Measurements from ENCODE around the gene MYCBPAP.

DNA sequence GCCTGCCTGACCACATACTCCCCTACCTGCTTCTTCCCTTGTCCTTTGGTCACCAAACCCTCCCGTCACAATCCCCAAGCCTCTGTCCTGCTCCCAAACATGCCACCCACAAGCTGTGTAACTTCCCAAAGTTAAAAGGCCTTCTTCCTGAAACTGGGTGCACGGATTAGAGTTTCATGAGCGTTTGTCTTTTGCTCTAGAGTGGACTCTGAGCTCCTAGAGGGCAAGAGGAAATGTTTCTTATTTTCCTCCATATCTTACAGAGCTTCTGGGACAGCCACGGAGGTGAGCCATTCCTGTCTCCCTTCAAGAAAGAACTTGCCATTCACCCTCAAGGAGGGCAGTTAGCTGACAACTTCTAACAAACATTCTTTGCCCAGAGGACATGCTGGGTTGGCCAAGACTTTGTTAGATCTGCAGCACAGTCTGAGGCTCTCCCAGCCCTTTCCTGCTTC, 2.7 kb upstream of the MYCBPAP start:
- RRBS: no CpG with 5 or more reads among the region's 4 CpGs

DNA sequence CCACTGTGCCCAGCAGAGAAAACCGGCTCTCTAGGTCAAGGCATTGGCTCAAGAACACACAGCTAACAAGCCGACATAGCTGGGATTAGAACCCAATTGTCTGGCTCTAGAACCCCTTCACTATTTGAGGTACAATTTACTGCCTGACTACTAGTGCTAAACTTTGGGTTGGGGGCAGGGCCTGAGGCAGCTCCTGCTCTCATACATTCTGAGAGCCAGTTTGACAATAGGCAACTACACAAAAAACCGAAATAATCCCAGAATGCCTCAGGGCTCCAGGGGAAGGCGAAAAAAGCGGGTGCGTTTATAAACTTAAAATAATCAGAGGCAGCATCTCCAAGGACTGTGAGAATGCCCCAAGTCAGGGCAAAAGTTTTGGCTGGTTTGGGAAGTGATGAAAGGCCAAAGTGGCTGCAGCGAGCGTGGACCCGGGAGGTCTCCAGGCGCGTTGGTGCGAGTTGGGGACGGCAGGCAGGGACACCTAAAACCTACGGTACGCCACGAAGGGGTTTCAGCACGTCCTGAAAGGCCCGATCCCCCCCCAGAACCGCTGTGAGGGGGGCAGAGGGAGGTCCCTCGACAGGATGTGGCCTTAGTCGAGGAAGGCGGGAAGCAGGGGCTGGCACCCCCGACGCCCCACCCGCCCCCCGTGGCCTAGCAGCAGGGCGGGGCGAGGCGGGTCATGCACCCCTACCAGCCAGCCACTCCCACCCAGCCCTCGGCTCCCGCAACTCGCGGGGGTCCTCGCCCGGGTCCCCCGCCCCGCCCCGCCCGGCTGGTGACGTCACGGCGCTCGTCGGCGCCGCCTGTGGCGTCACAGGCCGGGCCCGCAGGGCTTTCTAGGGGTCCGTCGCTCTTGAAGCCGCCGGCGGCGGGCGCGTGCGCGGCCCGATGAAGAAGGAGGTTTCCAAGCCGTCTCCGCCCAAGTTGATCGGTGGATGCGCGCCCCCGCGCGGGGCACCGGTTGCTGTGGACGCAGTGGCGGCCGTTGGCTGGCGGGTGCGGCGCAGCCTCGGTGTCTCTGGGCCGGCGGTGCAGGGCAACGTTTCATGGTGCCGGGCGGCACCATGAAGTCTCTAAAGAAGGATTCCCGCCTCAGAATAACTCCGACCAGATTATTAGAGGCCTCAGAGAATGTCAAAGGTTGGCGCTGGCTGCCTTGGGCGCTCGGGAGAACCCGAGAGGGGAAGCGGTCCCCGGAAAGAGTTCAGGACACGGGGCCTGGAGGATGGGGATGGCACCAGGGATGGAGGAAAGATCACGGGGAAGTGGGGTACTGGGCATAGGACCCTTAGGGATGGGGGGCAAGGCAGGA, at the start of gene MYCBPAP:
Gene MYCBPAP (plus strand): TSS at position 832 of the 1,315 bp plus-strand sequence.
- RRBS: 4% methylated on average over 24 of the region's 91 CpGs

DNA sequence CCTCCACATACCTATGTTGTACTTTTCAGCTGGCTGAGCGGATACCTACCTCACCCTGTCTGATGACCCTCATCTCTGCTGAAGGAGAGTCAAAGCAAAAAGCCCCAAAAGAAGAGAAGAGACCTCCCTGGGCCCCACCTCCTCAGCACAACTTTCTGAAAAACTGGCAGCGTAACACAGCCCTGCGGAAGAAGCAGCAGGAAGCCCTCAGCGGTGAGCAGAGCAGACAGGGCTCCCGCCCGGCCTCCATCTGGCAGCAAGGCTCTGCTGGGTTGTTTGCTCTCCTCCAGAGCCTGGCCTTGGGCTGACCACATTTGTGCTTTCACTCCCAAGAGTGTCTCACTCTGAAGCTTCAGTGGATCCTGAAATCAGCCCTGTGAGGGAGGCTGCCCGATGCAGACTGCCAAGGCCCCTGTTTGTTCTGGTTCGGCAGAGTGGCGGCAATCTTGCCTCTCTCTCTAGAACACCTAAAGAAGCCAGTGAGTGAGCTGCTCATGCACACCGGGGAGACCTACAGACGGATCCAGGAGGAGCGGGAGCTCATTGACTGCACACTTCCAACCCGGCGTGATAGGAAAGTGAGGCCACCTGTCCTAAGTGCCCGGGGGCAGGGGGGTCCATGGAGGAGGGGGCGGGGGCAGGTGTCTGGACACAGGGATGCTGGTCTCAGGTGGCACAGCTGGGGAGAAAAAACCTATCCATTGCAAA, 10.4 kb downstream of the MYCBPAP start:
- RRBS: 62% methylated on average over 5 of the region's 16 CpGs

- RRBS: 49% methylated on average over 11 of the region's 25 CpGs
These were observed 8.6 kb upstream of the ABCC3 start for GRCh38 chr17:50625936-50626700.

- RRBS: 83% methylated on average over 1 of the region's 14 CpGs
These were observed 1.2 kb downstream of the ABCC3 start for GRCh38 chr17:50635432-50636734.

GRCh38 chr17:50640810-50641282, 6.2 kb downstream of the ABCC3 start:
- RRBS: no CpG with 5 or more reads among the region's 7 CpGs

GRCh38 chr17:50768073-50768824, 931 bp upstream of the ANKRD40CL start:
- RRBS: no CpG with 5 or more reads among the region's 11 CpGs

DNA sequence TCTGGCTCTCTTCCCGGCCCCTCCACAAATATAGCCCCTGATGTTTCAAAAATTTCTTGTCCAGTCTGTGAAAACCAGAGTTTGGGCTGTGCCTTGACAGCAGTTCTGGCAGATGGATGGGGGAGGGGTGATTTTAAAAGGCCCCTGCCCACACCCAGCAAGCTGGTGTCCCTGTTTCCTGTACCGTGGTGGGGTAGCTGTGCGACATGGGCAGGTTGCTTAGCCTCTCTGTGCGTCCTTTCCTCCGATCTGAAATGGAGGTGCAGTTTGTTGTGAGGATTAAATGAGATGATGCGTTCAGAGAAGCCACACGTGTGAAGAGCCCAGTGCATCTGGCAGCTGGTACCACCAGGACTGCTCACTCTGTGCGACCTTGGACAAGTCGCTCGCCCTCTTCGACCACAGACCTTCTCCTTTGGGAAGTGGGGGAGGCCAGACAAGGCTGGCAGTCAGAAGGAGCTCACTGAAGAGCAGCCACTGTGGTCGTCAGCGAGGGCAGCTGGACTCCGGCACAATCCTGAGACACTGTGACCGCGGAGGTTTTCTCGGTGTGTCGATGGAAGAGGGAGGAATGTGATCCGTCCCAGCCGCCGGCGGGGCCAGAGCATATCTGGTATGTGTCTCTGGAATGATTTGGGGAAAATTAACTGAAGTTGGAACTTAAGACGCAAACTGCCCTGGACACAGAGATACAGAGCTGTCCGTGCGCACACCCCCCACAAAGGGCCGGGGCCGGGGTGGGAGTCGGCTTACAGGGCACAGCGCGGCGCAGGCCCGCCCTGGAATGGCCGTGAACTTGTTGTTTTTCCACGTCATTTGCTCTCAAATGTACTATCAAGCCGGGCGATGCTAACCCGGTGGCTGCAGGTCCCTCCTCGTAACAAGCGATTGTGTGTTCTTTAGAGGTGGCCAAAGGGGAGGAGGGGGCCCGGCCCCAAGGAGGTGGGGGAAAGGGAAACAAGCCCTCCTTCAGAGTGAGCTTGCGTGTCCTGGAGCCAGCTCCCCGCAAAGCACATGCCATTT, 655 bp upstream of the WFIKKN2 start:
- RRBS: 71% methylated on average over 15 of the region's 42 CpGs

- RRBS: no CpG with 5 or more reads among the region's 8 CpGs
These were observed 5.1 kb downstream of the TOB1 start for GRCh38 chr17:50860804-50861698.

DNA sequence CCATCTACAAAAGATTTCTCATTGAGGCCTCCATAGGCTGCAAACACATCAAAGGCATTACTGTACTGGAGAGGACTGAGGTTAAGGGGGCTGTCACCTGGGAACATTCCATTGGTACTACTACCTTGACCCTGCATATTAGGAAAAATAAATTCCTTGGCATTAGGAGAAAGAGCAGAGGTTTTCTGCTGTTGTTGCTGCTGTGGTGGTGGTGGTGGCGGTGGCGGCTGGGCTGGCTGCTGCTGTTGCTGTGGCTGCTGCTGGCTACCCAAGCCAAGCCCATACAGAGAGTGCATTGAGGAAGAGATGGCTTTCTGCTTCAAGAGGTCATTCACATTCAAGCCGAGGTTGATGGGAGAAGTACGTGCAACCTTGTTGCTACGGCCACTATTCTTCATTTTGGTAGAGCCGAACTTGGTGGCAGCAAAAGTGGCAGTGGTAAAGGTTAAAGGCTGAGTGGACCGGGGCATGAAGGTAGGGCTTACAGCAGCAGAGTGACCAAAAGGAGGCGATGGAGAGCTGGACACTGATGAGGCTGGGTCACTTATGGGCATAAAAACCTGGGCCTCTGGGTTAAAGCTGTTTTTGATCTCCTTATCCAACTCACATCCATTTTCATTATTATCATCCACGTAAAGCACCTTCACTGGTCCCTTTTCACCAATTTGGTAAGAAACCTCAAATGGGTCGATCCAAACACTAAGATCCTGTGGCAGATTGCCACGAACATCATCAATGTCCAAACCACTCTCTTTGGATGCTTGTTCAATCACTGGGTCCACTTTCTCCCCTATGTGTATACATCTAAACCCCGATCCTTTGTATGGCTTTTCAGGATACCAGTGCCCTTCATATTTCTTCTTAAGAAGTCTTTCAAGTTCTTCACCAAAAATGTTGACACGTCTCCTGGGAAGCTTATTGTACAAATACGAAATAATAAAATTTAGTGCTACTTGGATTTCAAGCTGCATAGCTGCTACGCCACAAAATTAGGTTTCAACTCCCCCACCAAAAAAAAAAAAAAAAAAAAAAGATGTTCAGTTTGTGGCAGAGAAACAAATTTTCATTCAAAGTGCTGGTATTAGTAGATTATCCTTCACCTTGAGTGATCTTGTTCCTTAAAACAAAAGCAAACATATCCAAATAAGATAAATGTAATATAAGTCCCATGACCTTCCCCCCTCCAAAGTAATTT, 2.7 kb downstream of the TOB1 start:
- RRBS: no CpG with 5 or more reads among the region's 15 CpGs

DNA sequence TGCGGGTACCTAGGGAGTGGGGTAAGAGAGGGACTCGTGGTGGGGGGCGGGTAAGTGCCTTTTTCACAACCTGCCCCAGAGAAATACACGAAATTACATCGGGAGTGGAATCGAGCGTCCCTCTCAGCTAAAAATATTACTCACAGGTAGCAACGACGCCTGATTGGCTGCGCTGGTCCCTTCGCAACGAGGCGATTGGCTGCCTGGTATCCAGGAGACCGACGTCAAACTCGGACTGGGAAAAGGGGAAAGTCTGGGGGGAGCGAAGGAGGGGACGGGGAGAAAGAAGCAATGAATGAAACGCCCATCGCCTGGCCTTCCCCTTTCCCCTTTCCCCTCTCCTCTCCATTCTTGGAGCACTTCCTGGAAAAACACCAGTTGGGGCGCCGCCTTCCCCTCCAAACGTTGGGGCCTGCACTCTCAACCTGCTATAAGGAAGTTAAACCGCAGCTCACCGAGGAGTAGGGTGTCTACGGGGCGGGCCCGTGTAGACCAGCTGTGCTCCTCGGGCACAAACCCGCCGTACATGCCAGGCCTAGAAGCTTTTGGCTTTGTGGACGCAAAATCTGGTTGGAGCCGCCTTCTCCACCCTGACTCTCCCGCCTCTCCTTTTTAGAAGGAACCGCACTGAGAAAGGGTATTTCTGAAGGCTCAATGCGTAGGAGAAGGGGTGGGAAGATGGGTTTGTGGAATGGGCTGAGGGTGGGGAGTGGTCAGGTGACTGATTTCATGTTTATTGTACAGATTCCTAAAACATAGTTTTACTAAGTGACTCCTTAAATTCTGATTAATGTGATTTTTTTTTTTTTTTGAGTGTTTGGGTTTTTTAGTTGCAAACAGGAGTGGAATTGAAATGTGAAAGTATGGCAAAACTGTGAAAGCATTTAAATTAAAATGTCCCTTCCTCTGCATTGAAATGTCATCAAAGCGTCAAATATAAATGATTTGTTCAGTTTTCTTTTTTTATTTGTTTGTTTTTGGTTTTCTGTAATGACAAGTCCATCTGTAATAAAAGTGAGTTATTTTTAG, 1.5 kb upstream of the TOB1 start:
- RRBS: no CpG with 5 or more reads among the region's 37 CpGs

DNA sequence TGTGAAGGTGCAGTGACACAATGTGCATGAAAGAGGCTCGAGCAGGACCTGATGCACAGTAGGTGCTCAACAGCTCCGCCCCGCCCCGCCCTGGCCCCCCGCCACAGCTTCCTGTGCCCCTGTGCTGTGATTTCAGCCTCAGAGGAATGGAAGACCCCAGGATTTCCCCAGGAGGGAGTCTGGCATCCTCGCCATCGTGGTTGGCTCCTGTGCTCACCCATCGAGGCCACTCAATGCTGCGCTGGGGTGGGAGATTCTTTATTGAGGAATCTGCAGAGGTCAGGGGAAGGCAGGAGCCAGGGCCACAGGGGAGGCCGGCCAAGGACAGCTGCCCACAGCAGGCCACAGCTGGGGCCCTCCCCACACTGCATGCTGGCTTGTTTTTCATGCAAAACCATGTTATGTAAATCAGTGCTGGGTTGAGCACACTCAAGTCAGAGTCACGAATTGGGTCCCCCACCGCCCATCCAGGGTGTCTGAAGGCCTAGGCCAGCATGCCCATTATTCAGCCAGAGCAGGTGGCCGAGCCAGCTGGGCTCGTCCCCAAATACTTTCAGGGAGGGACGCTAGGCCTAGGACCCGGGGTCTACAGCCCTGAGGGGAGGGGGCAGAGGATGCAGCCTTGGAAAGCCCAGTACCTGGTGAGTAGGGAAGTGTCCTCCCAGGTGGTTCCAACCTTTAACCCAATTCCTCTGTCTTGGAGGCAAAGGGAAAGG, 51.2 kb upstream of the TOB1 start:
- RRBS: no CpG with 5 or more reads among the region's 16 CpGs

GRCh38 chr17:50920647-50921564, 54.8 kb upstream of the TOB1 start:
- RRBS: no CpG with 5 or more reads among the region's 21 CpGs

GRCh38 chr17:50935233-50935812, 69.2 kb upstream of the TOB1 start:
- RRBS: no CpG with 5 or more reads among the region's 16 CpGs

DNA sequence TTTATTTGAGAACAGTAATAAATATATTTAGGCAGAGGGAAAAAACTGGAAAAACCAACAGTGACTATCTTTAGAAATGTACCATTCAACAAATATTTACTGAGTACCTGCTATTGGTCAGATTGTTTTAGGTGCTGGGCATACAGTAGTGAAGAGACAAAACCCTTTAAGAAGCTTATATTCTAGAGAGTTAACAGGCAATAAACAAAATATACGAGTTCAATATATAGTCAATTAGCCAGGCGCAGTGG, 69.6 kb upstream of the TOB1 start:
- RRBS: no CpG with 5 or more reads among the region's 2 CpGs

DNA sequence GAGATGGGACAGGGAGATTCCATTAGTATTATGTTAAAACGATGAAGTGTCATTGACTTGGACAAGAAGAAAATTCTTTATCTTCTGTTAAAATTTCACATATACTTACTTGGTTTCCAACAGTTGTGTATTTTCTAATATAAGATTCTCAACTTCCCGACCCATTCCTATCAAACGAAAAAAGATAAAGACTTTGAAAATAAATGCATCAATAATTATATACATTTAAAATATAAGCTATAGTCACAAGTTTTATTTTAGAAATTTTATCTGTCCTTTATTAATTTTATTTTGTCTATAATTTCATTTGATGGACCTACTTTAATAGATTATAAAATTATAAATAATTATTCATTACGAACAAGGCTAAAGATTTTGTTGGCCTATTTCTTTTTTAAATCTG, 113.5 kb downstream of the SPAG9 start:
- RRBS: no CpG with 5 or more reads among the region's 4 CpGs

DNA sequence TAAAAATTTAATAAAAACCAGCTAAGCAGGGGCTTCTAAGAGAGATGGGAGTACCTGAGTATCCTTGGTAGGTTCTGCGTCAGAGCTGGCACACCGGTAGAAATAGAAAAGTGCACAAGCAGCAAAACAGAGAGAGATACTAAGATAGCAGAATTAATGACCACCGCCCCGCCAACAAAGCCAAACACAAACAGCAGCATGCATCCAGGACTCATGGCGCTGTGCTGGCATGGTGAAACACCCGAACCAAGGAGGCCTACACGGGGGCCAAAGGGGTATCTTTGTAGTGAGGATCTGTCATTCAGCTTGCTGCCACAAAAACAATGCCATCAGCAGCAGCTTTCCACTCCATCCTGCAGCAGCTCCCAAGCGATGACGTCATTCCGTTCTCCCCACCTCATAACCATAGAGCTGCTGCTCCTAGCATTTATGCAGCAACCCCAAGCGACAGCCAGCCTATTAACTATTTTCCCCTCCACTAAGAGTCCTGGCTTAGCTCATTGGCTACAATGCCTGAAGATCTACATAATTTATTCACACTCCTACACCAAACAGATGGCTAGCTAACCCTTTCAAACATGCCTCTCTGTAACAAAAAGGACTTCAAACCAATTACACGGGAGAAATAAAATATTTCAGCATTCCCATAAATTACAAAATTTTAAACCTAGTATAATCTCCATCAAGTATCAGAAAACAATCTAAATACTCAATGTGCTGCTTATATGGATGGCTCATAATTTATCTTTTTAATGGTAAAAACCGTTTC, 74.0 kb downstream of the SPAG9 start:
- RRBS: no CpG with 5 or more reads among the region's 13 CpGs

- RRBS: no CpG with 5 or more reads among the region's 2 CpGs
These were observed 453.7 kb upstream of the CA10 start for GRCh38 chr17:52612201-52612633.

- RRBS: no CpG with 5 or more reads among the region's 4 CpGs
These were observed 666.0 kb upstream of the CA10 start for GRCh38 chr17:52824437-52825006.

- RRBS: no CpG with 5 or more reads among the region's 9 CpGs
These were observed 670.2 kb upstream of the CA10 start for GRCh38 chr17:52828669-52829139.

Data from GM19239 (cell line).